ENCODE measurements around the gene NOTCH2NLR.

- PRO-cap = no peak
Measured at GRCh38 chr1:119790386-119791015, 20.8 kb downstream of the REG4 start.

- PRO-cap = no peak
Measured at GRCh38 chr1:119799477-119800116, 11.7 kb downstream of the REG4 start.

GRCh38 chr1:119921560-119922045 lies 25.3 kb upstream of the ADAM30 start:
- PRO-cap = no peak

- PRO-cap = no peak
Measured at GRCh38 chr1:120132110-120132407, 44.3 kb downstream of the SEC22B start.

- PRO-cap = unidirectional peak, plus-strand start at chr1:120180317
Measured at GRCh38 chr1:120180033-120180499, 3.7 kb upstream of the SEC22B start.

DNA sequence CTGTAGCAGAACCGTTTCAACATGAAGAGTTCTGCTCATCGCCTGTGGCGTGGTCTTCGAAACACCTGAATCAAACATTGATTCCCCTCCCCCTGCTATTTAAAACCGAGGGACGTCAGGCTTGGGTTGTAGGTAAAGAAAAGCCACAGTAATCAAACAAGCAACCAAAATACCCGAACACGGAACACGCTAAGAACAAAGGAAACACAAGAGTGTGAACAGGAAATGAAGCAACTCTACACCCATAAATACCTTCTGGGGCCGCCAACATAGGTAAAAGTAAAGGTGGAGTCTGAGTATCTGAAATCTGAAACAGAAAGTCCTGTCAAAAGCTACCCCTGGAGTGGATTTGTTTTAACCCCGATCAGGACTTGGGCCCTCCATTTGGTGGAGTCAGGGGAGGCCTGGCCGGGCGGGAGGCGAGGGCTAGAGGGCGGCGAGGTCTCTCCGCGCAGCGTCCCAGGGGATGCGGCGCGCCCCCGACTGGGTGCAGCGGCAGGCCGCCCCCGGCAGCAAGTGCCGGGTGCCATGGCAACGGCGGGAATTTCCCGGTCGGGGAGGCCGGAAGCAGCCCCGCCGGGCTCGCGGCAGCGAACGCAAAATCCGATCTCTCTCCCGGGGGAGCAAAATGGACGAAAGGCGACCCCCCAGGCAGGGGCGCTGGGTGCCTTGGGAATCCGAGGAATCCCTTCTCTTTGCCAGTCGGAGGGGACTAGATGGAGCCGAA lies 74.2 kb upstream of the NBPF8 start:
- PRO-cap = unidirectional peak, plus-strand start at position 564 of the sequence

DNA sequence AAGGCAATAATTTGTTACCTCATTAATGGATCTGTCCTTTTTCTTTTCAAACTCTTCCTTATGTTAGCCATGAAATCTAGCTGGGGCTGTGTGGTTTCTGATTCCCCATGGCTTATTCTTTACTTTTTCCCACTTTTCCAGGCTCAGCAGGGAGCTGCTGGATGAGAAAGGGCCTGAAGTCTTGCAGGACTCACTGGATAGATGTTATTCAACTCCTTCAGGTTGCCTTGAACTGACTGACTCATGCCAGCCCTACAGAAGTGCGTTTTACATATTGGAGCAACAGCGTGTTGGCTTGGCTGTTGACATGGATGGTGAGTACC lies 46.2 kb downstream of the NBPF8 start:
- PRO-cap = no peak

DNA sequence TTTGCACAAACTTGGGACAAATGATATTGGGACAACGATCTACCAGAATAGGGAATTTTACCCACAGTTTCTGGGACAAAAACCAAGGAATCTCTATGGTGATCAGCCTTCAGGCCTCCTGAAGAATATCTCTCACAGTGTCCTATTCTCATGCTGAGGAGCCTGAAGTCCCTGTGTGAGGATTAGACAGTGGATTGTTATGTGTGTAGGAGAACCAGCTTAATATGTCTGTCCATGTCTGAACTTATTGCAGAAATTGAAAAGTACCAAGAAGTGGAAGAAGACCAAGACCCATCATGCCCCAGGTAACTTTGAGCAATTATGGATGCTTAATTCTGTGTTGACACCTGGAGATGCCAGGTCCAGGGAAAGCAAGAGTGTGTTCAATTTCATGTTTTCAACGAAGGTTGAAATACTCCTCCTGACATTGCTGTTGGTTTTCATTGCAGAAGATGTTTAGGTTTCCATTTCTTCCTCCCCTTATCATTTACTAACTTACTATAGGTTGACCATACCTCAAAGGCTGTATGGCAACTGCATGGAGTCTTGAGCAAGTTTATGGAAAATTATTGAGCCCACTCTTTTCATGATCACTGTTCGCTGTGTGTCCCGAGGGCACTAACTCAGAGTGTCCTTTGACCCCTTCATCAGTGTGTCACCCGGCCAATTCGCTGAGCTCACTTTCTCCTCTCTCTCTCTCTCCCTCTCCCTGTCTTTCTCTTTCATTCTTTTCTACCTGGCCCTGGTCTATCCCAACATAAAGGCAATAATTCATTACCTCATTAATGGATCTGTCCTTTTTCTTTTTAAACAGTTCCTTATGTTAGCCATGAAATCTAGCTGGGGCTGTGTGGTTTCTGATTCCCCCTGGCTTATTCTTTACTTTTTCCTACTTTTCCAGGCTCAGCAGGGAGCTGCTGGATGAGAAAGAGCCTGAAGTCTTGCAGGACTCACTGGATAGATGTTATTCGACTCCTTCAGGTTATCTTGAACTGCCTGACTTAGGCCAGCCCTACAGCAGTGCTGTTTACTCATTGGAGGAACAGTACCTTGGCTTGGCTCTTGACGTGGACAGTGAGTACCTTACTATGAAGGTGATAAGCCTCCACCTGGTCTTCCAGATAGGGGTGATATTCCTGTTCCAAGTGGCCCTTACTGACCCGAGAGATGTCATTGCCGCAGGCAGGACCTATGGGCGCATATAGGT lies 47.5 kb downstream of the NBPF8 start:
- PRO-cap = no peak

DNA sequence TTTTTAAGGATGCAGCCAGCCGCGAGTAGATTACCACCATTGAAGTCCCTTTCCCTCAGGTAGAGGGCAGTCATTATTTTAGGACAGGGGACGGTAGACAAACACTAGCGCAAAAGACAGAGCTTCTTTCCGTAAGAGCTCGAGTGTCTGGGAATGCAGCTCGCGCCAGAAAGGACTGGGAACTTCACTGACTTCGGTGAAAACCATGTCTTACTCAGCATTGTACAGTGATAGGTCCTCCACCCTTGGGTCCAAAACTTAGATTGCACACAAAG lies 144.4 kb downstream of the NBPF8 start:
- PRO-cap = unidirectional peak, plus-strand start at position 134 of the sequence

GRCh38 chr1:120723495-120724464 lies at the start of gene NOTCH2NLR:
Gene NOTCH2NLR (plus strand): TSS chr1:120723945.
- PRO-cap = no peak

DNA sequence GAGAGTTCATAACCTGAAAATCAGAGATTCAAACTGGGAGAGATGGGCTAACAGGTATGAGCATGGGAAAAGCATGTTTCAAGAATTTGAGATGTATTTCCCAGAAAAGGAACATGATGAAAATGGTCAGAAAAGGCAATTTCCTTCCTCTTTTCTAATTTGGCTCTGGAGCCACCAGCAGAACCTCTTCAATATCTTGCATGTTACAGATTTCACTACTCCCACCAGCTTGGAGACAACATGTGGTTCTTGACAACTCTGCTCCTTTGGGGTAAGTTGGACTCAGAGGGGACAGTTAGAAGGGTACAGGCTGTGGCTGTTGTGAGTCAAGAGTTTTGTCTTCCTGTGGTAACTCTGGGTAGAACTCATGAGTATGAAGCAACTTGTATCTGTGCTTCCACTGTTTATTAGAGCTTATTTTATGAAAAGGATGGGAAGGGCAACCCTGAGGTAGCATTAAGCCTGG lies 97.0 kb downstream of the FAM72B start:
- PRO-cap = no peak

- PRO-cap = unidirectional peak, minus-strand start at chr1:121117291
Measured at GRCh38 chr1:121117001-121117657, 67.0 kb downstream of the FAM72B start.

DNA sequence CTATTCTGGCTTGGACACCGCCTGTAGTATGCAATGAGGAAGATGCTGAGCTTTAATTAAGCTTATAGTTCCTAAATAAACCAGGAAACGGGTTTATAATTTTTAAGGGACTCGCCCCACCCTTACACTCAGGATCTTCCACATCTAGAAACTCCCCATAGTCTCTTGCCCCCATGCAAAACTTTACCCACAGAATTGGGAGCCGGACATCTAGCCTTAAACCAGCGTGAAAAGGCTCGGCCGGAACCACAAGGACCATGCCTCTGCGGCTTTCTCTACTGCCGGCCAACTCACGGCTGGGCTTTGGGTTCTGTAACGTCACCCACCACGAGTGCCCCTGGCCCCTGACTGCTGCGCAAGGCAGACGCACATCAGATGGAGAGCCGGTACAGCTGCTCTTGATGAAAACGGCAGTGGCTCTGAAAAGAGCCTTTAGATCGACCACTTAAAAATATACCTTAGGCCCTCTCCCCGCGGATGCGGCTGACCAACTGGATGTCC lies 66.4 kb downstream of the FAM72B start:
- PRO-cap = no peak

- PRO-cap = unidirectional peak, minus-strand start at chr1:121118355
Measured at GRCh38 chr1:121118238-121118864, 65.8 kb downstream of the FAM72B start.

GRCh38 chr1:143691295-143691705 lies 214.5 kb downstream of the H3-7 start:
- PRO-cap = no peak

GRCh38 chr1:143748928-143749226 lies 156.9 kb downstream of the H3-7 start:
- PRO-cap = no peak

GRCh38 chr1:143874565-143874873 lies 31.3 kb downstream of the H3-7 start:
- PRO-cap = no peak

DNA sequence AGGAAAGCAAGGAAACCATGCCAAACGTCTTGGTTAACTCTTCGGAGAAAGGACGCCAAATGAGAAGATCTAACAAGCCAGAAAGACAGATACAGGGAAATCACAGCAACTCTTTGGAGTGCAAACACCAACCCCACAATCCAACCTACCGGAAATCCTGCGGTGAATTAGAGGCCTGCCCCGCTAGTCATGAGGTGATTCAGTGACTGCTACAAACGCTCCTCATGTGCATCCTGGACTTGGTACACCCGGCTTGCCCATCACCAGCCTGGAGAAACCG lies 835 bp downstream of the NBPF15 start:
- PRO-cap = unidirectional peak, plus-strand start at position 202 of the sequence

DNA sequence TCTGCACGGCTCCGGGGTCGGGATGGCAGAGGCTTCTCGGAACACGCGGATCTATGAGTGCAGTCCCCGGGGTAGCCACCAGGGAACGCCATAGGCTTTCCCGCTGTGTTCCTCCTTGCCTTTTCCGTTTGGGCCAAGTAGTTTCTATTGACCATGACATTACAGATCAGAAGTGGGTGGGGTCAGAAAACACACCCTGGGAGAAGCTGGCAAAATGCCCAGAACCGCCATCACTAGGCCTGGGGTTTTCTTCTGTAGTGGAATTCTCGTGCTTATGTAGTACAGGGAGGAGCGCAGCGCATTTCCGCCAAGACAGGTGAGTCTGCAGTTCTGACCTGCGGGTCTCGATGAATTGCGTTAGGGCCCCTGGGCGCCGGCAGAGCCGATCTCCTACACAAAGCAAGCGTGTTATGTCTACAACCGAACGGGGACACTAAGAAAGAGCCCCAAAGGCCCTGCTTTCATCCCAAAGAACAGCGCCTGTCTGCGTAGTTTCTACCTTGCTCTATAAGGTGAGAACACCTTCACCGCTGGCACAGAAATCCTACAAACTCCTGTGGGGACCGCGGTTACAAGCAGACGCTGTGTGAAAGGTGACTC lies 28.9 kb upstream of the NBPF15 start:
- PRO-cap = no peak

DNA sequence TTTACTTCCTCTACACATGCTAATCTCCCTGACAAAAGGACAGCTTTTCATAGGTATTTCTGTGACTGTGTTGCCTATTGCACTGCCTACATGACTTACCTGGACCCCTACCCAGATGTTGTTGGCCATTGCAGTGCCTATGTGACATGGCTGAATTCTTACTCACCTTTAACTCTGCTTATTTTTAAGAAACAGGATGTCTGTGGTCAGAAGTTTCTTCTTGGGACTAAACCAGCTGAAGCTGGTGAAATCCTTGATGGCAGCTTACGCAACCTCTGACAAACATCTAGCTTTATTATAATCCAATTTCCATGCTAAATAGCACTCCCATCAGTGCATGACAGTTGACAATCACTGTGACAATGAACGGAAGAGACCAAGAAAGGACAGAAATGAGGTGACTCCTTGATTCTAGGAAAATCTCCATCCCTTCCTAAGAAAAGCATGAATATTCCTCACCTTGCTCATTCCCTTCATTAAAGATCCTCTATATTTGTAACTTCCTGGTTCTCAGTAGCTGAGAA lies 50.6 kb downstream of the PPIAL4D start:
- PRO-cap = no peak

Data from fallopian tube (tissue), 1 donor.